ENCODE measurements around a stretch of chr18.

DNA sequence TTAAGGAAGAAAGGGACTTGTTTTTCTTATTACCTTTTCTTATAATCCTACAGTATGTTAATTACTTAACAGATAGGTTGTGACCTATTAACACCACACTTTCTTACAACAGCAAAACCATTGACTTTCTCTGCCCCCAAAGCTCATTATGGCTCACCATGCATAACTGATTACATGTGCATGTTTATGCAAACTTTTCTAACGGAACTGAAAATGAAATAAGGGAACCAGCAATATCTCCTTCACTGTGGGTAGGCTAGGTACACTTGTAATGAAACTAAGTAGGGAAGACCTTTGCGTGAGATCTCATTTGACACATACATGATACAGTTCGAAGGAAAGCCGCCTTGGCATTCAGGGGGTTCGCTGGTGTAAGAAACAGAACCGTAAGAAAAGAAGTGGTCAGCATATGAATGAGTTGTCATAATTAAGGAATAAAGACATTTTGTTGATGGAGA lies 4.9 kb upstream of the ZNF516 start:
- PRO-cap: no peak

GRCh38 chr18:77055306-77056262 lies 77.0 kb downstream of the MBP start:
- PRO-cap: bidirectional peak, plus-strand start at chr18:77056035, minus-strand start at chr18:77056043

DNA sequence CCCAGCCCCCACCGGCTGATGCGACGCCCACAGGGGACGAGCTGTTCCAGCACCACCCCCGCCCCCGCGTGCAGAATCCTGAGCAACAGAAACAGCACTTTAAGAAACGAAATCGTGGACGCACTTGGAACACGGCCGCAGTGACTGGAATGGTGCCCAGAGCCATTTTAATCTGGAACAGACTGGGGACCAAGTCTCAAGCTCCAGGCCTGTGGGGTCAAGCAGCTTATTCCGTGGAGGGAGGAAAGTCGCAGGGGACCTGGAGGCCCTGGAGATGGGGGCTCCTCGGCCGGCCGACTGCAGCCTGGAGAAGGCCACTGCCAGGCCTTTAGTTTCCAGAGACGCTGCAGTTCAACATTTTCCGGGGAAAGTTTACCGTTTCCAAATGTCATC lies 74.1 kb downstream of the MBP start:
- PRO-cap: no peak

GRCh38 chr18:77068313-77069187 lies 64.0 kb downstream of the MBP start:
- PRO-cap: bidirectional peak, plus-strand start at chr18:77068468, minus-strand start at chr18:77068479

DNA sequence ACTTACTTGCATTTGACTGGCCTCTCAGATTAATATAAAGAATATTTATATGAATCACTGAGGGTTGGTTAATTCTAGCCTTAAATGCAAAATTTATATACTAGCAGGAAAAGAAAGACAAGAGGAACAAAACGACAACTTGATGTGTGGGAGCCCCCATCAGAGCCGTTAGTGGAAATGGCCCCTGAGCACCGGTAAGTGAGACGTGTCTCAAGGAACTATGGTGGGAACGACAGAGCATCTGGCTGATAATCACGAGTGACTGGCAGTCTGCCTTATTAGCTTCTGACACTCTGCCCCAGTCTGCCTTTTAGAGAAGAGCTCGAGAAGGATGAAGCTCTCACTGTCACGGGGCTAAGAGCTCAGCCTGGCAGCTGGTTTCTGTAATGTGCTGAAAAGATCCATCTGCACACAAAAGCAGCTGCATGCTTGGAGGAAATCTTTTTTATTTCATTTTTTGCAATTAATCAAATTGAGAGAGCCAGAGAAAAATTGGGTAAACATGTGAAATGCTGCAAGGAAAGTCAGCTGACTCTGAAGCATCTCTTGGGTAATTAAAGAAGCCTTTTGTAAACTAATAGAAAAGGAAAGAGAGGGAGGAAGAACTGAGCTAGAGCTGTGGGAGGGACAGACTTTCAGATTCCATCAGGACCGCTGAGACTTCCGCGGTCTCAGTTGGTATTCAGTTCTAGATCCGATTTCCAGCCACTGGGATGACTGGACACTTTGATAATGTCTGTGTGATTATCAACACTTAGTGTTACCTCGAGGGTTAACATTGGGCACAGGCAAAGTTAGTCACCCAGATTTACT lies 24.5 kb downstream of the MBP start:
- PRO-cap: bidirectional peak, plus-strand start at position 313 of the sequence, minus-strand start at position 170 of the sequence; unidirectional peak, plus-strand start at position 674 of the sequence; unidirectional peak, plus-strand start at position 685 of the sequence

DNA sequence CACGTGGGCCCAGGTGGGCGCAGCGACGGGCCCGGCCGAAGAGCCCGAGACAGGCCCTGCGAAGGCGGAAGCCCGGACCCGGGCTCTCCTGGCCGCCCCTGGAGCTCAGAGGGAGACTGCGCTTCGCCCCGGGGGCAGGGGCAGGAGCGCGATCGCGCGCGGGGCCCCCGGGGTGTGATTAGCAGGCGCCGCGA lies 822 bp downstream of the MBP start:
- PRO-cap: bidirectional peak, plus-strand start at position 130 of the sequence, minus-strand start at position 77 of the sequence

DNA sequence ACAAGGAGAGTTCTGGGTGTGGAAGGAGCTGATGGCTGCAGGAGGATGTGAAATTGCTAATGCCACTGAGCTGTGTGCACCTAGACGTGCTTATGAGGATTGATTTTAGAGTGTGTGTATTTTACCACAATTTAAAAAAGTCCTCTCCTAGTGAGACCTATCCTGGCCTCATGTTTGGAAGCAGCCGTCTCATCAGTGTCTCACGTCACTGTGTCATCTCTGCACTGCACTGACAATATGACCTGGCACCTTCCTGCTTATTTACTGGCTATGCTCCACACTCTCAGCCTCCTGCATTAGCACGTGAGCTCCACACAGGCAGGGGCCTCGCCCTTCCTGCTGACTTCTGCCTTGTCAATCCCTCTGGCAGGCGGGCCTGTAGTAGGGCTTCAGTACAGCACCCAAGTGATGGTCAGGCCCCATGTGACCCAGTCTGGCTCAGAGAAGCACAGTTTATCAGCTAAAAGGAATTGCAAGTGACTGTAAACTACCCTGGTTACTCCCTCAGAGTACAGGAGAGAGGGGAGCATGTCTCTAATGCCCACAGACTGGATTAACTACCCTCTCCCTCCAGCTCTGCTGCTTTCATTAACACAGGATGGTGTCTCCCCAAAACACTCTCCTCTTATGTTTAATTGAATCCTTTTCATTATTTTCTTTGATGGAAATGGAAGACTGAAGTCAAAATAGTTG lies 8.2 kb upstream of the MBP start:
- PRO-cap: unidirectional peak, minus-strand start at position 231 of the sequence

DNA sequence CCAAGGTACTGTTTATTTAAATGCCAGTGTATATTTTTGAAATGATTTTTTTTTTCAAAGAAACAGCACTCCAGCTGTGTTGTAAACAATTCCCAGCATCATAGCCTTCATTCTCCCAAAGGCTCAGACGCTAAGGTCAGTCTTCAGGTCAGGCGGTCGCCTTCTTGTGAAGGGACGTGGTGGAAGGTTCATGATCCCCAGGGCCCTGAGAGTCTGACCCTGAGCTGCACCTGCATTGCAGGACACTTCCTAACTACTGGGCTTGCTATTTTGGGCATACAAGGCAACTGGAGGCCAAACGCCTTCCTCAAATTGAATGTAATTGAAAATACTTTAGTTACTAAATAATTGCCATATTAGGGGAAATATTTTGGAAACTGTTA lies 135.7 kb downstream of the ATP9B start:
- PRO-cap: unidirectional peak, plus-strand start at position 146 of the sequence

DNA sequence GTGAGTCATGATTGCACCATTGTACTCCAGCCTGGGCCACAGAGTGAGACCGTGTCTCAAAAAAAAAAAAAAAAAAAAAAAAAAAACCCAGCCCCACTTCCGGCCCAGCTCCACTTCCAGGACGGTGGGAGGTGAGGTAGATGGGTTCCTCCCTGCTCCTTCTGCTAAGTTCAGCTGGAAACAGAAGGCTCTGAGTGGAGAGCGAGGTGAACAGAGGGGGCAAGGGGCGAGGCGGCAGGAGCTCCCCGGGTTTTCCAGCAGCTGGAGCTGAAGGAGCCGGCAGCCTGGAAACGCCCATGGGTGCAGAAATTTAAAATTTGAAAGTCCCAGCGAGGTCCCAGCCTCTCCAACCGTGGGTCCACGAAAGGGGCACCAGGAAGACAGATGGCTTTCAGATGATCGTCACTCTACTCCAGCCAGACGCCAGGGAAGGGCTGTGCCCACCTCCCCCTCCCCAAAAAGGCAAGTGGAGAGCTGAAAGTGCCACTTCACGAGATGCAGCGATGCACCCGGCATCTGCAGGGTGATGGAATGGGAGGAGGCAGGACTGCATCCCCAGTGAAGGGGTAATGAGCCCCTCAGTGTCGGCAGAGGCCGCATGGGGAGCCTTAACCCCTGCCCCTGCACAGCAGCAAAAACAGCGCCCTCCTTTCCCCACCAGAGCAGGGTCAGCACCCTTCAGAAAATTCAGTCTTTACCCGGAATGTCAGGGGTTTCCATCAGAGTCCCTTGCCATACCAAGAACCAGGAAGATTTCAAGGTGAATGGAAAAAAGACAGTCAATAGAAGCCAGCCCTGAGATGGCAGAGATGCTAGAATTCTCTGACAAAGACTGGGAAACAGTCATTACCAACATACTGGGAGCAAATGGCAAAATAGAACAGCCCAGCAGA lies 41.0 kb upstream of the NFATC1 start:
- PRO-cap: unidirectional peak, plus-strand start at position 77 of the sequence

- PRO-cap: no peak
Measured at GRCh38 chr18:79401721-79402349, 6.1 kb downstream of the NFATC1 start.

GRCh38 chr18:79405525-79406188 lies 9.9 kb downstream of the NFATC1 start:
- PRO-cap: bidirectional peak, plus-strand start at chr18:79406033, minus-strand start at chr18:79405893

DNA sequence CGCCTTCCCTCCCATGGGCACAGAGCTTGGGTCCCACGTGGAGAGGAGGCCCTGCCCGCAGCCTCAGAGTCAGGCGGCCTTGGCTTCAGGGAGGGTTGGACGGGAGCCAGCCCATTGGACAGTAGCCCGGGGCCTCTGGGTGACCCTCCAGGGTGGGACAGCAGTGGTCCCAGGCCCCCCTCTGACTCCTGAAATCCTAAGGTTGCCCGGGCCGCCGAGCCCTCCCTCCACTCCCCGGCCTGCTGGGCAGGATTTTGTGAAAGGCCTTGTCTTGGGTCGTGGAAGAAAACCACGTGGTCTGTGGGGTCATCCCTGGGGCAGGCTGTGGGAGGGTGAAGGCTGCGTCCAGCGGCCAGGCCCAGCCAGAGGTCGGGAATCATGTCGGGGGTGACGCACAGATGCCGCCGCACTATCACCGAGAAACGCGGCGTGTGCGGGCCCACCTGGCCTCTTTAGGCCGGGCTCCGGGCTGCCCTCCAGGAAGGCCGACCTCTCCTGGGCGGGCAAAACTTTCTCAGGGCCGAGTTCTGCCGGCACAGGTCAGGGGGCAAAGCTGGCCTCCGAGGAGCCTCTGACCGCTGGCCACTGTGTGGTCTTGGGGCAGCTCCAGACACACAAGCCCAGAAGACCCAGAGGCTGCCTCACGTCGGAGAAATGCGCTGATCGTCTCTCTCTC lies 28.2 kb downstream of the NFATC1 start:
- PRO-cap: no peak

DNA sequence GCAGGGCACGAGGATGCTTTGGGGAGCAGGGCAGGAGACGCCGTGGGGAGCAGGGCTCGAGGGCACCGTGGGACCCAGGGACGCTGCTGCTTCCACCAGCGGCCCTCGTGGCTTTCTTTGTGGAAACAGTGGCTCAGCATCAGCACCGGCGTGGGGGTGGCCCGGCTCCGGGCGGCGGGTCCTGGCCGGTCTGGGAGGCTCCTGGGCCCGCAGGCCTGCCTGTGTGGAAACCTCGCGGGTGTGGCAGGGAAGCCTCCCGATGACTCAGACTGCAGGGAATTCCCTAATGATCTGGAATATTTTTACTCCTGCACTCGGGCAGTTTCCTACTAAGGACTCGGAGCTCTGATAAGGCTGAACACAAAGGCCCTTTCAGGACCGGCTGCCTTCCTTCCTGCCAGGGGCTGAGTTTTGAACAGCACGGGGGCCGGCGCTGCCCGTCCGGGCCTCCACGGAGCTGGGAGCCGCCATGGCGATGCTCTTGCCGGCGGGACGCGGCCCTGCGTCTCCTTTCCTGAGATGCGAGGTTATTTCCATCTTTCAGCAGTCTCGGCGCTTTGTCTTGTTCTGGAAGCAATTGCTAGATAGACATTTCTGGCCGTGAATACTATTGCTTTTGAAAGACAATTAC lies 62.7 kb downstream of the NFATC1 start:
- PRO-cap: bidirectional peak, plus-strand start at position 332 of the sequence, minus-strand start at position 192 of the sequence

GRCh38 chr18:79464871-79466183 lies 69.6 kb downstream of the NFATC1 start:
- PRO-cap: no peak

DNA sequence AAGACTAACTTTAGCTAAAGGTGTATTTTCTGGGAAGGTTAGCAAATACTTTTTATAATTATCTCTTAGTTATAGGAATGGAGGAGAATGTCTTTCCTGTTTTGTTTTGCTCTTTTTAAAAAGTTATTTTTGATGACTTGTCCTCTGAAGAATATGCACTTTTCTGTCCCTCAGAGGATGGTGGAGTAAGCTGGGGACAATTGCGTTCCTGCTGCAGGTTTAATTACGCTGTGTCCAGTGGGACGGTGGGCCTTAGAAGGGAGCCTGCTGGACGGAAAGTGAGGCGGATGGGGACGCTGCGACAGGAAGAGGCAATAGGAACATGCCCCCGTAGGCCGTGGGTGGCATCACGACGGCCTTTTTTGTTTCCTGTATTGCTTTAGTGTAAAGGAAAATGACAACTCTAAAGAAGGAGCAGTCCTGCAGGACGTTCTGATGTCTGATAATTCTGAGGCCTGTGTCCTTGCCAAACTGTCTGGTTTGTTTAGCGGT lies 121.5 kb downstream of the NFATC1 start:
- PRO-cap: no peak

GRCh38 chr18:79520074-79520684 lies 124.4 kb downstream of the NFATC1 start:
- PRO-cap: bidirectional peak, plus-strand start at chr18:79520375, minus-strand start at chr18:79520305

- PRO-cap: no peak
Measured at GRCh38 chr18:79528687-79529304, 133.1 kb downstream of the NFATC1 start.

DNA sequence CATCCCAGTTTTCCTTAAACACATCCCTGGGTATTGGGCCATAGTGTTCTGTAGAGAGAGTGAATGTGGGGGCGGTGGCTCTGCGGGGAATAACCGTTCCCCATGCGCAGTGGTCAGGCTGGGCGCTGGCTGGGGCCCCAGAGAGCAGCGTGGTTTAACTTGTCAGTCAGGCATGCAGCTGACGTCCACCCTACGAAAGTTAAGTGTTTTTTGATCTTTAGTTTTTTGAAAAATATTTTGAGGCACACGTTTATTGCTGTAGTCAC lies 33.8 kb downstream of the CTDP1 start:
- PRO-cap: no peak

GRCh38 chr18:79717294-79718332 lies 38.0 kb downstream of the CTDP1 start:
- PRO-cap: no peak

DNA sequence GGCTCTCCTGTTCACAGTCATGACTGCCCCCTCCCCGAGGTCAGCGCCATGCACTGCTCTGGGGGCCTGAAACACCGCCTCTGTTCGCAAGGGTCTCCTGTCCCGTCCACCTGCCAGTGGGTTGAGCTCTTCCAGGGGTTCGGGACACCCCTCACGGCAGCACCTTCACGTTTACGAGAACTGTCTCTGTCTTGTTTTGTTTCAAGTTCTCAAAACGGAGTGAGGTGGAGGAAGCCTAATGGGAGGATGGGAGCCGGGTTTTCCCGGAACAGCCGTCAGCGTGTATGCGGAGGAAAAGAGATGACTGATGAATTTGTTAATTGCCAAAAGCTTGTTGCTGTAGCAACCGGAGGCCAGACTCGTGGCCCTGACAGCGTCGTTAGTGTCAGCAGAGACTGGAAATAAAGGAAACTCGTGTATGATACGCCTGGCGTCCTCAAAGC lies 48.1 kb upstream of the KCNG2 start:
- PRO-cap: no peak